Breast epithelium (tissue), 2 donors: ENCODE measurements around the genes BBS5 and METAP1D.

DNA sequence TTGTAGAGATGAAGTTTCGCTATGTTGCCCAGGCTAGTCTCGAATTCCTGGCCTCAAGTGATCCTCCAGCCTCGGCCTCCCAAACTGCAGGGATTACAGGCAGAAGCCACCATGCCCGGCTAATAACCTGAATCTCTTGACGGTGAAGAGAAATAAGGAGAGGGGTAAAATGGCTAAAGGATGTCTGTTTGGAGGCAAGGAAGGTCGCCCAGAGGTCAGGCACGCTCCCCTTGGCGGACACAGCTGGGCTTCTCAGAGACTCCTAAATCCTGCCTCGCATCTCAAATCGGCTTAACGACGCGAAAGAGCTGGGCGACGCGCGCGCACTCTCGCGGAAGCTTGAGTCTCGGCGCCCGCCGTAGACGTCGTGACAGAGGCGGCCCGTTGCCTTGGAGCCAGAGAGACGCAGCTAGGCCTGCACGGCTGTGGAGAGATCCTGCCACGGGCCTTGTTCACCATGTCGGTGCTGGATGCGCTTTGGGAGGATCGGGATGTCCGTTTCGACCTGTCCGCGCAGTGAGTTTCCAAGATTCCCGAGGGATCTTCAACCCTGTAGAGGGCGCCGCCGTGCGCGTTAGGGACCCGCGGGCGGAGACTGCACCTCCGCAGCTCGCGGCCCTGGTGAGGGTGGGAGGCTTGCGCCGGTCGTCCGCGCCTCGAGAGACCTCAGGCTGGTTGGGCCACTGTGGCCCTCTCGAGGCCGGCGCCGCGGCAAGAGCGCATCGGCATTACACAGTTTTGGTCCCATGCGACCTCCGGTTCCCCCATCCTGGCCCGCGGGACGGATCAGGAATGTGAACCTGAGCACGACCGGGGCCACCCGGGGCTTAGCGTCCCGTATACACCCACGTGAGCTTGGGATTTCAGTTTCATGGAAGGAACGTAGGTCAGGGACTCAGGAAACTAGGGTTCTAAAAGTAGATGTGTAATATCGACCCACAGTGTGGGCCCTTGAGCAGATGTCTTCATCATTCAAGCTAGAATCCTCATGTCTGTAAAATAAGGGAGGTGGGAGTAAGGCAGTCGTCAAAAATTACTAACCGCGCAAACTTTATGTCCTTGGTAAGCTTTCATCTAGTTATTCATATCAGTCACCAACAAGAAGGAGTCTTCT lies at the start of gene BBS5:
Gene BBS5 (plus strand): TSS at position 398 of the 1,114 bp plus-strand sequence.
- PRO-cap, result no peak
- RAMPAGE, long total RNA, 2 experiments, result start-site peak on the plus strand in 2 of 2 experiments, centred at positions 399 to 420 of the sequence, 48 to 361 reads per replicate

DNA sequence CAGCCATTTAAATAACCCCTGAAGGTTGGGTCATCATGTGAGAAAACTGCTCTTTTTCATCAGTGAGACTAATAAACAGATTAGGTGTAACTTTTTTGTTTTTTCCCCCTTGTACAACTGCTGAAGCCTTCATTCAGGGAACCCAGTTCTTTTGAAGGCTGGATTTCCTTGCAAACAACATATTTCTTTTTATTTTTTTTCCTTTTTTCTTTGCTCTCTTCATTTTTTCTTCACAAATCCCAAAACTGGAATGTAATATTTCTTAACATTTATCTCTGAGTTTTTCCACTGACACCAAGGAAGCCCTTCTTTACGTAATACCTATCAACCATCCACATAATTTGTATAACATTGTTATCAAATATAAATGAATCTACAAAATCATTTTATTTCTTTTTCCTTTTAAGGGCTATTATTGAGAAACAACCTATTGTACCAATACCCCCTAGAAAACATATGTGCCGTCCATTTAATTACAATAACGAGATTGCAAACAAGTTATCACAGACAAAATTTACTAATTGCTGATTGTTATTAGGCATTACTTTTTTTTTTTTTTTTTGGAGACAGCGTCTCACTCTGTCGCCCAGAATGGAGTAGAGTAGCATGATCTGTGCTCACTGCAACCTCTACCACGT lies 3.4 kb downstream of the FASTKD1 start:
- PRO-cap, result no peak
- RAMPAGE, long total RNA, 2 experiments, result no peak in any of the 2 experiments

- PRO-cap, result no peak
- RAMPAGE, long total RNA, 2 experiments, result no peak in any of the 2 experiments
Measured at GRCh38 chr2:169789520-169790366, 8.9 kb upstream of the SSB start.

DNA sequence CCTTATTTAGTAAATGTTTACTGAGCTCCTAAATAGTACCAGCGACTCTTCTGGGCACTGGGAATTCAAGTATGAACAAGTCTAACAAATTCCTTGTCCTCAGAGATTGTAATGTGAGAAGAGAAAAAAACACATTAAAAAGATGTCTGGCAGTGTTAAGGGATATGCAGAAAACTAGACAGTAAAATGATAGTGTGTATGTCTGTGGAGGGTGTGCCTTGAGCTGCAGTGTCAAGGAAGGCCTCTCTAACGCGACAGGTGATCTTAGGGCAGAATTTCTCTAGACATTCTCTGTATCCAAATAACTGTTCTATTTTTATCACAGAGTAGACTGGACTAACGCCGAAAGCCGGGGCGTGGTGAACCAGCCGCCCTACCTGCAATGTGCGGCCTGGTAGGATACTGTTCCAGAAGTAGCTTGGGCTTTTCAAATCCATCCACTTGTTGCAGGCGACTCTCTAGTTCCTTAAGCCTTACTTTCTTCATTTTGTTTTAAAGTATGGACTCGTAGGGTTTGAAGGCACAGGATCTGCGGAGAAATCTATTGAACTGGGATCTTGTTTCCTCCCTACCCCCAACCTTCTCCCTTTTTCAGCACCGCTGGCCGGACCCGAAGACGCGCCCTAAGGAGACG lies 476 bp downstream of the METTL5 start:
- PRO-cap, result no peak
- RAMPAGE, long total RNA, 2 experiments, result no peak in any of the 2 experiments

DNA sequence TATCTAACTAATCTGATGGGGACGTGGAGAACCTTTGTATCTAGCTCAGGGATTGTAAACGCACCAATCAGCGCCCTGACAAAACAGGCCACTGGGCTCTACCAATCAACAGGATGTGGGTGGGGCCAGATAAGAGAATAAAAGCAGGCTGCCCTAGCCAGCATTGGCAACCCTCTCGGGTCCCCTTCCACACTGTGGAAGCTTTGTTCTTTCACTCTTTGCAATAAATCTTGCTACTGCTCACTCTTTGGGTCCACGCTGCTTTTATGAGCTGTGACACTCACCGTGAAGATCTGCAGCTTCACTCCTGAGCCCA lies 15.0 kb downstream of the UBR3 start:
- PRO-cap, result no peak
- RAMPAGE, long total RNA, 2 experiments, result no peak in any of the 2 experiments

- PRO-cap, result no peak
- RAMPAGE, long total RNA, 2 experiments, result no peak in any of the 2 experiments
Measured at GRCh38 chr2:169891054-169891488, 63.8 kb downstream of the UBR3 start.

DNA sequence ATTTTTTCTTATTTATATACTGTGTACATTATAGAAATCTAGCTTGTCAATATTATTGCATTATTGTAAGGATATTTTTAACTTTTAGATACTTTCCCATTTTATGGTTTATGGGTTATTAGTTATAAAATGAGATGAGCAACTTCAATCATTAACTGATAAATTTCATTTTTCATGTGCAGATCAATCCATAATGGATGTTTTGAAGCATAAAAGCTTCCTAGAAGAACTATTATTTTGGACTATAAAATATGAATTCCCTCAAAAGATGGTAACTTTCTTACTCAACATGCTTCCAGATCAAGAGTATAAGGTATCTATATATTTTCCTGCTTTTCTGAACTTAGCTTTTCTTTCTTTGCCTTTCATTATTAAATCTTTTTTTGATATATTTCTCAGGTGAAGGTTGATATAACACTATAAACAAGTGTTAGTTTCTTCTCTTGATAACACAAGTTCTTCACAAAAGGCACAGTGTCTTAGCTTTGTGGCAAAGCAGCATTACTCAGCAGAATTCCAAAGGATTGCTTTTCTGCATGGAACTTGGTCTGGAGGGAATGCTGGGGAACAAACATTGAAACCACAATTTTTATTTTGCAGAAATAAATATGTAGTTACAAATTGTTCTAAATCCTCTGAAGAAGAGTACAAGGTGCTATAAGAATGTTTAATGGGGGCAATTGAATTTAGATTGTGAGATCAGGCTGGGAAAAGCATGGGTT lies 67.9 kb downstream of the UBR3 start:
- PRO-cap, result no peak
- RAMPAGE, long total RNA, 2 experiments, result no peak in any of the 2 experiments

GRCh38 chr2:170084482-170085672 lies 93.1 kb upstream of the MYO3B start:
- PRO-cap, result no peak
- RAMPAGE, long total RNA, 2 experiments, result no peak in any of the 2 experiments

DNA sequence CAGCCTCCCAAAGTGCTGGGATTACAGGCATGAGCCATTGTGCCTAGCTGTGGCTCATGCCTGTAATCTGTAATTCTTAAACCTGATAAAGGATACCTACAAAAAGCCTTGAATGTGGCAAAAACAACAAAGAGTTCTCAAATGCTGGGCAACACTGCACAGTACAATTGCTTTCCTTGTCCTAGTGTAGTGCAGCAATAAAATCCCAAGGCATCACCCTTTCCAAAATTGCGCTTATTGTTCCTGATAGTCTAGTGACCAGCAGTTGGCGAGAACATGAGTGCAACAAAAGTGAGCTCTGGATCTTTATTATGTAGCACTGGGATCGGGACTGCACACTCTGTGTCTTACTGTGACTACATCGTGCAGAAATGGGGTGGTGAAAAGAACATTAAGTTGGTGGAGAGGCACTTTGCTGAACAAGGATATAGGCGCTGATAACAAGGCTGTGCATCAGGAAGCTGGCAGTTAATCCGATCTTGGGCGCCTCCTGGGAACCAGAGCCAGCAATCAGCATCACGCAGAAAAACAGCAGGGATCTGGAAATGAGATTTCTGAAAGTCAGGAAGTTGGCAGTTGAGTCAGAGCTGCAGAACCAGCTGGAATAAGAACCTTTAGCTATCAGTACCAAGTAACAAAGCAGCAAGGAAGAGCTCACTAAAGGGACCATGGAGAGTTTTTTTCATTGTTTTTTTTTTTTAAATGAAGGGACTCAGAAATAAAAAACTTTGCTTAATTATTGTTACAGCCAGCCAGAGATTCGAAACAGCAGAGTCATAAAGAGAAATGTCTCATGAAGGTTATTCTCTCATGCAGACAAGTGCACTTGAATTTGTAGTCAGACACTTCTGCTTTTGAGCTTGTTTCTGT lies 22.9 kb upstream of the MYO3B start:
- PRO-cap, result no peak
- RAMPAGE, long total RNA, 2 experiments, result no peak in any of the 2 experiments

DNA sequence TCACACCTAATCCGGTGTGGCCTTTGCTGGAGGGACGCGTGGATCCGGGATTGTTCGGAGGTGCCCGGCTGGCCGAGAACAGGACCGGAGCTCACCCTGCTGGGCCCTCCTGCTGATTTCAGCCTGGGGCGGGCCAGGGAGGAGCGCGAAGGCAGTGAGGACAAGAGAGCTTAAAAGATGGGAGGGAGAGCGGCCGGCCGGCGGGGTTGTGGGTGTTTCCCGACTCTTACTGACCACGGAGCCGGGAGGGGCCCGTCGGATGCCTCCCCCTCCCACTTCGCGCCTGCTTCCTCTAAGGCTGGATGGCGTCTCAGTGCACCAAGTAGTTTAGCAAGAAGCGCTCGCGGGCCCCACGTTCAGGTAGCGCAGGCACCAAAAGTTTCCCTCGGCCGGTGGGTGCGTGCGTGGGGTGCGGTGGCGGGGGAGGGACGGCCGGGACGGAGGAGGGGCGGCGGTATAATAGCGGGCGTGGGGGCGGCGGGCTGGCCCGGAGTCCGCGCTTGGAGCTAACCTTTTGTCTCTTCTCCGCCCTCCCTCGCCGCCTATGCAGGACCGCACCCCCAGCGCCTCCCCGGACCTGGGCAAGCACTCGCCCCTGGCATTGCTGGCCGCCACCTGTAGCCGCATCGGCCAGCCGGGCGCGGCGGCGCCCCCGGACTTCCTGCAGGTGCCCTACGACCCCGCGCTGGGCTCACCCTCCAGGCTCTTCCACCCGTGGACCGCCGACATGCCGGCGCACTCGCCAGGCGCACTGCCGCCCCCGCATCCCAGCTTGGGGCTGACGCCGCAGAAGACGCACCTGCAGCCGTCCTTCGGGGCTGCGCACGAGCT lies 787 bp downstream of the SP5 start:
- PRO-cap, result unidirectional peak, plus-strand start at position 173 of the sequence
- RAMPAGE, long total RNA, 2 experiments, result no peak in any of the 2 experiments

DNA sequence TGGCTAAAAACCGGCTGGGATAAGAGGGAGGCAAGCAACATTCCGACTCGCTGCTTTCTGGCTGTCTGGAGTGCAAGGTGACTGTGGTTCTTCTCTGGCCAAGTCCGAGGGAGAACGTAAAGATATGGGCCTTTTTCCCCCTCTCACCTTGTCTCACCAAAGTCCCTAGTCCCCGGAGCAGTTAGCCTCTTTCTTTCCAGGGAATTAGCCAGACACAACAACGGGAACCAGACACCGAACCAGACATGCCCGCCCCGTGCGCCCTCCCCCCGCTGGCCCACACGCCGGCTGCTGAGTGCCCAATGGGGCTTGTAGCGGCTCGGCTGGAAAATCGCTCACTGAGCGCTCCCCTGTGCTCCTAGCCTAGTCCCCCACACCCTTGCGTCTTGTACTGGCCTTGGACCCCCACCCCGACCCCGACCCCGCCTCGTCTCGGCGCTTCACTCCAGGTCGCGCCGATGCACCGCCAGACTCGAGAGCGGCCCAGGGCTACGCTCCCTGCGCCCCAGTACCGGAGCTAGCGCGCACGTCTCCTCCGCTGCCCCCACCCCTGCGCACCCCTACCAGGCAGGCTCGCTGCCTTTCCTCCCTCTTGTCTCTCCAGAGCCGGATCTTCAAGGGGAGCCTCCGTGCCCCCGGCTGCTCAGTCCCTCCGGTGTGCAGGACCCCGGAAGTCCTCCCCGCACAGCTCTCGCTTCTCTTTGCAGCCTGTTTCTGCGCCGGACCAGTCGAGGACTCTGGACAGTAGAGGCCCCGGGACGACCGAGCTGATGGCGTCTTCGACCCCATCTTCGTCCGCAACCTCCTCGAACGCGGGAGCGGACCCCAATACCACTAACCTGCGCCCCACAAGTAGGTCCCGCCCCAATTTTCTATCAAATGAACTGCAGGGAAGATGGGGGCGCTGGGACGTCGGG lies 1.4 kb downstream of the GAD1 start:
- PRO-cap, result no peak
- RAMPAGE, long total RNA, 2 experiments, result no peak in any of the 2 experiments

- PRO-cap, result no peak
- RAMPAGE, long total RNA, 2 experiments, result no peak in any of the 2 experiments
Measured at GRCh38 chr2:170984582-170985194, 55.6 kb downstream of the GORASP2 start.

DNA sequence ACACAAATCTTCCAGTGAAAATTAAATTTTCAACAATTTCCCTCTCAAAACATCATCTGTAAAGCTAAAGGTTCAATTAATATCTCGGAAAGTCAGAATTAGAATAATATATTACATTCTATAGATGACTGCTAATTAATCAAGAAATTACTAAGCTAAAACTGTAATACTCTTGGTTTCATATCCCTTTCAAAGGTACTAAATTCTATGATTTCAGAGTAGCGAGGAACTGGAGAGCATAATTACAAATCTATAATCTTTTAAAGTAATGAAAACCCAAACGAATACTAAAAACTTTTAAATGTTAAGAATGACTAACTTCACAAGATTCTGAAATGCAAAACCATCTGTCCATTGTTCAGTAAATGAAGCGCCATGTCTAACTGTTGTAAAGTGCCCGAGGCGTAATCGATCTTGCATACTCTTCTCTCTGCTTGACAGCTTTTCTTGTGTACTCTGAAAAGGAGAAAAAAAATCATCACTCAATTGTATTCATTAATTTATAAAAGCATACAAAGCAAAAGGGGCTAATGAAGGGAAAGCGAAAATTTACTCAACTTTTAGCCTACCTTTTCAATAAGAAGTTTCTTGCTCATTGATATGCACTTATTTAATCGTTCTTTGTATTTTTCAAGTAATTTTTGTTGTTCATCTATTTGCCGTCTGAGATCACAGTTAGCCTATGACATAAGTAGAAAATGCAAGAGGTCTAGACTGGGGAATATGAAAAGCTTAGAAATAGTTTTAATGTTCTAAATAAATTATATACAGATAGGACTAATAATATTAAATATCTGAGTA lies 111.0 kb downstream of the TLK1 start:
- PRO-cap, result no peak
- RAMPAGE, long total RNA, 2 experiments, result no peak in any of the 2 experiments

DNA sequence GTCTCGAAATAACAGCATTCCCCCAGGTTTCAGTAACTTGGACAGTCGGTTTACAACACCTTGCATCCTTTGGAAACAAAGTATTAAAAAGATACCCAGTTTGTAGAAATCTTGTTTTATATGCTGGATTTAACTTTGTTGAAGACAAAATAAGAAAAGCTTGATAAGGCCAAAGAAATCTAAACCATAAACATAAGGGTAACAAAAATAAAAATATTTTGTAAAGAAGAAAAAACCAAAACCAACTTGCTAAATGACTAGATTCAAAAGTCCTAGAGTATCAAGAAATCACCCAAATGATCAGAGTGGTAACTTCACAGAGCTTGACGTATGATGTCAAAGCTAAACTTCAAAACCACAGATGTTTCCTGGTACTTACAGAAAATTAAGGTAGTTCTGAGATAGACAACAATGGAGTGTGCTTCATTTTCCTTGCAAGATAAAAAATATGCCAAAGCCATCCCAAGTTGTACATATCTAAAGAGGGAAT lies 107.7 kb downstream of the METTL8 start:
- PRO-cap, result no peak
- RAMPAGE, long total RNA, 2 experiments, result no peak in any of the 2 experiments

DNA sequence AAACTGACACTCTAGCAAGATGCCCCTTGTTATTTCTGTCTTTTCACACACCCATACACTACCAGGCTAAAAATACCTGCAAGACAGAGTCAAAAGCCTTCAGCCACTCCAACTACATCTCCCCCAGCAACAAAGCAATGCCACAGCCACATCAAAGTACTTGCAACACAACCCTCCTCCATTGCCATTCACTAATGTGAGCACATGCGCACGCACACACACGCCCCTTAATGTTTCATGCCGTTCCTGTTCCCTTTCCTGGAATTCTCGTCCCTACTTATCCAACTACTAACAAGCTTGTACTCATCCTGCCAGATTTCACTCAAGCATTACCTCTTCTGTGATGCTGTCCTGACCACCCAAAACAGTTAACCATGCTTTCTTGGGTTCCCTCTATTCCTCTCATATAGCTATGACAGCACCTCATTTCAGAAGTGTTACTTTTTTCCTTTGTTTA lies 29.6 kb downstream of the SLC25A12 start:
- PRO-cap, result no peak
- RAMPAGE, long total RNA, 2 experiments, result no peak in any of the 2 experiments

DNA sequence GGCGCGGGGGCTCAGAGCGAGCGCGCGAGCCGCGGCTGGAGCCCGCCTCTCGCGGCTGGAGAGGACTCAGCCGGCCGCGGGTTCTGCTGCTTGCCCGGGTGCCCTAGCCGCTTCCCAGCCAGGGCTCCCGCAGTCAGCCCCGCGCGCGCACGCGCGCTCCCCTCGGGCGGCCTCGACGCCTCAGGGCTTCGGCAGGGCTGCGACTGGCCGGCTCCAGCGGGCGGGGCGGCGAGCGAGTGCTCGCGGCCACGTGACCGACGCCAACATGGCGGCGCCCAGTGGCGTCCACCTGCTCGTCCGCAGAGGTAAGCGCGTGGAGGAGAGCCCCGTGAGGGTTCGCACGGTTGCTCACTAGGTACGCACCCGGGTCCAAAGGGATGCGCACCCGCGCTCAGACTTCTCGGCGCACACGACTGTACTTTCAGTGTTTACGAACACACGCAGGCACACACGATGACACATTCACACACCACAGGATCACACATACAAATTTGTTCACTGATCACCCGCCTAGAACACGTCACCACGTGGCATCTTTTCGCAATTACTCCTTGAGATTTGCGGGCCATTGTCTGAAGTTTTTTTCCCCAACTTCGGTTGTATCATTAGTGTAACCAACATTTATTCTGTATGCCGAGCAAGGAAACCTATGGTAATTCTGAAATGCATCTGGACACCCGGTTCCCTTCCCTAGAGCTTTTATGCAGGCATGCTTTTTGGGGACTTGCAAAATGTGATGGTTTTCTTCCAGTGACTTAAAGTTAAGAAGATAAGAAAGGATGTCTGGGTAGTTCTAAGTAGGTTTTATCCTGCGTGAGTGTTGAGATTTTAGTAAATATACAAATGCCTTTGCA lies at the start of gene METAP1D:
Gene METAP1D (plus strand): TSS at position 249 of the 854 bp plus-strand sequence.
- PRO-cap, result bidirectional peak, plus-strand start at position 253 of the sequence, minus-strand start at position 131 of the sequence
- RAMPAGE, long total RNA, 2 experiments, result start-site peak on the plus strand in 2 of 2 experiments, centred at positions 247 to 251 of the sequence, 28 to 79 reads per replicate

- PRO-cap, result no peak
- RAMPAGE, long total RNA, 2 experiments, result no peak in any of the 2 experiments
Measured at GRCh38 chr2:172196546-172197386, 94.1 kb upstream of the DLX2 start.

- PRO-cap, result no peak
- RAMPAGE, long total RNA, 2 experiments, result no peak in any of the 2 experiments
Measured at GRCh38 chr2:172430646-172431178, 3.3 kb downstream of the ITGA6 start.

- PRO-cap, result no peak
- RAMPAGE, long total RNA, 2 experiments, result no peak in any of the 2 experiments
Measured at GRCh38 chr2:172441952-172442671, 14.7 kb downstream of the ITGA6 start.

DNA sequence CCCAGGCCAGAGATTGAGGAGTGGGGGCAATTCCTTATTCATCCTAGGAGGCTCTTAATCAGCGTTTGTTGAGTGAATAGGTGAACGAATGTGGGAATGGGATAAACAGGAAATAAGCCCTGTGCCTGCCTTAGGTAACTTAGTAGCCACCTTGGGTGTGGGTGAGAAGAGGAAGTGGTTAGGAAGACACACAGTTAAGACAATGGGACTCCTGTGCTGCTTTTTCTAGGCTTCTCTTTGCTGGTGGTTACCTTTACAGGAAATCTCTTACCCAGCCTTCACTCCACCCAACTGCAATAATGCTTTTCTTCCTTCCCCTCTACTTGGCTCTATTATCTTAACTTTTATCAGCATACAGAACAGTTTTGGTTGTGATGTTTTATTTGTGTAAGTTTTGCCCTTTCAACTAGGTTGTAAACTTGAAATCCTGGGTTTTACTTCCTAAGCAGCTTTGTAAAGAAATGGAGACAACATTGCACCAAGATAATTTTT lies 35.8 kb downstream of the ITGA6 start:
- PRO-cap, result no peak
- RAMPAGE, long total RNA, 2 experiments, result no peak in any of the 2 experiments